Mesenchymal stem cell of Wharton's jelly (primary cell): ENCODE results near the genes MPV17L and MARF1.

DNA sequence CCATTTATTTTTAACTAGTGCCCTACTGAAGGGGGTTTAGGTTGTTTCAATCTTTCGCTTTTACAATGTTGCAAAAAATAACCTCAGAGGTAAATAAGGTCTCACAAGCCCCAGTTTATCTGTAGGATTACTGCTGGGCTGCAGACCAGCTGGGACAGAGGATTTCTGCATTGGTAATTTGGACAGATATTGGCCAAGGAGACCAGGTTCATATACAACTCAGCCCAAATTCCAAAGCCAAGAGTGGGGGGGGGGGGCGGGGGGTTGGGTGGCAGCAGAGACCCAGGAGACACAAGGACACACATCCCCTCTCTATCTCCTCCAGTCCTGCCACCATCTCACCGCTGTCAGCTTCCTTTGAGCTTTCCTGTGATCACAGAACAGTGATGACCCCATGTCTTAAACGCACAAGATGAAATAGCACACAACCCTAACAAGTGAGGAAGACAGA, 274.9 kb downstream of the PARN start:
- CAGE, long polyA plus RNA = no peak

GRCh38 chr16:14399113-14399893, 230.8 kb downstream of the PARN start:
- CAGE, long polyA plus RNA = no peak

GRCh38 chr16:14667444-14668390, 26.4 kb downstream of the PLA2G10 start:
- CAGE, long polyA plus RNA = no peak

DNA sequence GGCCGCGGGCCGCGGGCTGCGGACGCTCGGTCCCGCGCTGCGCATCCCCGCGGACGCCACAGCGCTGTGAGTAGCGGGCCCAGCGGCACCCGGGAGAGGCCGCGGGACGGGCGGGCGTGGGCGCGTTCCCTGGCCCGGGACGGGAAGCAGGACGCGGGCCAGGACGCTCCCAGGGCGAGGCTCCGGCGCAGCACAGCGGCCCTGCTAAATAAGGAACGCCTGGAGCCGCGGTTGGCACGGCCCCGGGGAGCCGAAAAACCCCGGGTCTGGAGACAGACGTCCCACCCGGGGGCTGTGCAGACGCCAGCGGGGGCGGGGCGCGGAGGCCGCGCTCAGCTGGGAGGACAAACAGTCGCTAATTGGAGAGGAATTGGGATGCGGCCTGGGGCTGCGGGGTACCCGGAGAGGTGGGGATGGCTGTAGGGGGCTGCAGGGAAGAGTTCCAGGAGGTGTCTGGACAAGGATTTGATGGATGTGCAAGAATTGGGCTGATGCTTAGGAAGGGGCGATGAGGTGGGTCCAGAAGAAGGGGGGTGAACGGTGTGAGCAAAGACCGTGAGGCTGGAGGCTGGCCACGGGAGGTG, 25.3 kb upstream of the NPIPA1 start:
- CAGE, long polyA plus RNA = no peak

DNA sequence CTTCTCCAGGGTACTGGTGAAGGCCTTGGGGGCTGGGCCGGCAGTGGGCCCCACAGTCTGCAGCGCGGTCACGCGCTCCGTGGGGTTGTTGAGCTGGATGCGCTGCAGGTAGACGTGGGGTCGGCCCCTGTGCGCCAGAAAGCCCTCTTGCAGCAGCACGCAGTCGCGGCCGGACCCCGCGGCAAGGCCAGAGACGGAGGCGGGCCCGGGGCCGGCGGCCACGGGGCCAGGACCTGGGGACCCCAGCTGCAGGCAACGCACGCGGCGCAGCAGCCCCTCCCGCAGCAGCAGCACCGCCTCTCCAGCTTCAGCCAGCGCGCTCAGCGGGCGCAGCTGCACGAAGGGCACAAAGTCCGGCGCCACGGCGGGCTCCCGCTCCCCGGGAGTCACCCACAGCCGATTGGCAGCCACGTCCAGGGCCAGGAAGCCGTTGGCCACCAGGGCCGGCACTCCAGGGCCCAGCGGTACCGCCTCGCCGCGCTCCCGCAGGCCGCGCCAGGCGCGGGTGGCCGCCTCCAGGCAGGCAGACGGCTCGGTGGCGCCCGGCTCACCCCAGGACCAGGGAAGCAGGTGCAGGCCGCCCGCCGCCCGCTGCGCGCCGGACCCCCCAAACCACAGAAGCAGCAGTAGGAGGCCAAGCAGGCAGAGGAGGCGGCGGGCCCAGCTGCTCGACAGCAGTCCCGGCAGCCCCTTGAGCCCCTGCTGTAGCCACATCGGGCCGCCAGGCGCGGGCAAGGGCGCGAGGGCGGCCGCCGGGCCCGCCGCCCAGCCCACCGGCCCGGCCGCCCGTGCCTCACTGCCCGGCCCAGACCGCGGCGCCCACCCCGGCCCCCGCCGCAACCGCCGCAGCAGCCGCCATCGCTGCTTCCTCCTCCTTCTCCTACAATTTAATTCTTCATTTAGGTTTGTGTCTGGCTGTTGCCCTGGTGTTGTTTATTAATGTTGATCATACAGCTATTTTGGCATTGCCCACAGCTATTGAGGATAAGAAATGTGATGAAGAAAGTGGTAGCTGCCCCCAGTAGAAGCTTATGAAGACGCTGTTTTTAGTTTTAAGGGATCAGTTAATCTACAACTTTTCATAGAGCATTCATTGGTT, 15.0 kb downstream of the PDXDC1 start:
- CAGE, long polyA plus RNA = no peak

GRCh38 chr16:15130212-15130527, 36.1 kb upstream of the RRN3 start:
- CAGE, long polyA plus RNA = no peak

DNA sequence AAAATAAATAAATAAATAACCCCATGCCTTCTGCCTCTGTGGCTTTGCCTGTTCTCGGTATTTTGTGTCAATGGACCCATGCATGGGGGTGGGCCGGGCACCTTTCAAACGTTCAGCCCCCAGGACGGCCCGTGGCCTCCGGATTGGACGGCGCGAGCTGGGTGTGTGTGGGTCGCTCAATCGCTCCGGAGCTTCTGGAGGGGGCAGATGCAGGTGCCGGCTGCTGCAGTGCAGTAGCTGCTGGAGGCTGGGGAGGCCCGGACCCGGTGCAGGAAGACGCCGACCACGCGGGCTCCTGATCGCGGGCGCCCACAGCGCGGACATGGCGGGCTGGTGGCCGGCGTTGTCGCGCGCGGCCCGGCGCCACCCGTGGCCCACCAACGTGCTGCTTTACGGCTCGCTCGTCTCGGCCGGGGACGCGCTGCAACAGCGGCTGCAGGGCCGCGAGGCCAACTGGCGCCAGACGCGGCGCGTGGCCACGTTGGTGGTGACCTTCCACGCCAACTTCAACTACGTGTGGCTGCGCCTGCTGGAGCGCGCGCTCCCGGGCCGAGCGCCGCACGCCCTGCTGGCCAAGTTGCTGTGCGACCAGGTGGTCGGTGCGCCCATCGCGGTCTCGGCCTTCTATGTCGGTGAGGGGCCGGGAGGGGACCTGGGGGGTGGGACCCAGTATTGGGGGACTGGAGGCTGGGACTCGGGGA, at the start of gene MPV17L:
Gene MPV17L (plus strand): TSS at position 179 of the 701 bp plus-strand sequence.
- CAGE, long polyA plus RNA = no peak

GRCh38 chr16:15573896-15574558, 68.9 kb downstream of the MARF1 start:
- CAGE, long polyA plus RNA = no peak

GRCh38 chr16:15642931-15643777, at the start of gene MARF1:
MARF1 (minus strand) TSS chr16:15643154.
- CAGE, long polyA plus RNA = no peak

DNA sequence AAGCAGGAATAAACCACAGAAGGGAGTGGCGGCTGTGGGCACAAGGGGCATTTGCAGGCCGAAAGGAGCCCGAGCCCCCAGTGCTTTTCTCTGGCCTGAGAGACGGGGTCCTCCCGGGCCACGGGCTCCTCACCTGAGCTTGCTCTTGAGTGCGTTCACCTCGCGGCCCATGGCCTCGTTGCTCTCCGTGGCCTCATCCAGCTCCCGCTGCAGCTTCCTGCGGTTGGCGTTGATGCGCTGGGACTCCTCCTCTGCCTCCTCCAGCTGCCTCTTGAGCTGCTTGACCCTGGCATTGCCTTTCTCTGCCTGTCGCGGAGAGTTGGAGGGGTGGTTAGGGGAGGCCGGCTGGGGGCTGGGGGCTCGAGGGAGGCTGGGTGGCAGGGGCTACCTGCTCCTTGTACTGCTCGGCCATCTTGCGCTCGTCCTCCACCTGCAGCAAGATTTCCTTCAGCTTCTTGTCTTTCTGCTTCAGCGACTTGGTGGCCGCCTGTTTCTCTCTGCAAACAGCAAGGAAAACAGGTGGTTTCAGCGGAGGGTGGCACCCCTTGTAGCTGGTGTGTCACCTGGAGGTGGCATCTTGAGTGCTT, 64.8 kb downstream of the NDE1 start:
- CAGE, long polyA plus RNA = no peak

DNA sequence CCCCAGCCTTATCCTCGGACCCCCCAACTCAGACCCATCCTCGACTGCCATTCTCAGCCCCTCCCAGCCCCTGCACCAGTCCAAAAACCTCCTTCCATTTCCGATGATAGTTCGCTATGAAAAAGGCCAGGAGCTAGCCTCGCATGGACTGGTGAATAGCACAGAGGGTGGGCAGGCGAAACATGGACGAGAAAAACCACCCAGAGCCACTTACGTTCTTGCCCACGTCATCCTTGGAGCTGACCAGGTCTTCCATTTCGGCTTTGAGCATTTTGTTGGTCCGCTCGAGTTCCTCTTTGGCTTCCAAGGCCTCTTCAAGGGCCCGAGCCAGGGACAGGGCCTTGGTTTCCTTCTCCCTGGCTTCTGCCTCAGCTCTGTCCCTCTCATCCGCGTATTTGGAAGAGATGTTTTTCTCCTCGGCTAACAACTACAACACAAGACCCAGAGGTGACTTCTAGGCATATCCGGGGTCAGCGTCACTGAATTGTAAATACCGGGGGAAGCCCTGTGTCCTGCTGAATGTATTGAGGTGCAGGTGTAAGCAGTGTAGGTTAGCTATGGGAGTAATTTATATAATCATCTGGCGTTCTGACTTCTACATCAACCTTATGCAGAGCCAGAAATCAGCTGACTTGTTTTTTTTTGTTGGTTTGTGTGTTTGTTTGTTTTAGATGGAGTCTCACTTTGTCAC, 71.3 kb downstream of the NDE1 start:
- CAGE, long polyA plus RNA = no peak

DNA sequence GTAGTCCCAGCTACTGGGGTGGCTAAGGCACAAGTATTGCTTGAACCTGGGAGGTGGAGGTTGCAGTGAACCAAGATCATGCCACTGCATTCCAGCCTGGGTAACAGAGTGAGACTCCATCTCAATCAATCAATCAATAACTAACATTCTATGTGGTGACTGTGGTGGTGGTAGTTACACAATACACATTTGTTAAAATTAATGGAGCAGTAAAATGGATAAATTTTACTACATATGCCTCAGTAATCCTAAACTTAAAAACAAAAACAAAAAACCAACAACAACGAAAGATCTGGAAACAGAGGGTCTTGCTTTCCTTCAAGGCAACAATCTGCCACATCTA, 78.0 kb downstream of the NDE1 start:
- CAGE, long polyA plus RNA = no peak

DNA sequence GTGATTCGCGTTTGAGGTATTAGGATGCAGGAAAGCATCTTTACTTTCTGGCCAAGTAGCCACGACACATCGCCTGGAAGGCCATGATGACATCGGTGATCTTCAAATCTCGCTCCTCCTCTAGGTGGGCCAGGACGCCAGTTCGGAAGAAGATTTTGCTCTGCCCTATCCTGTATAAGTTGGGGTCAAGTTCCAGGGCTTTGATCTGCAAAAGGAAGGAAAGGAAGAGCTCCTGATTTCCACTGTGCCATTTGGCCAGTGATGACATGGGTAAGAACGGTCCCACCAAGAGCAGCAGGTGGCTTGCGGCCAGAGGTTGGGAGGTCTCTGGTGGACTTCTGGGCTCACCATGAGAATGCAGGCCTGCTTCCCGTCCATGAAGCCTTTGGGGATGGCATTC, 97.5 kb downstream of the NDE1 start:
- CAGE, long polyA plus RNA = no peak

DNA sequence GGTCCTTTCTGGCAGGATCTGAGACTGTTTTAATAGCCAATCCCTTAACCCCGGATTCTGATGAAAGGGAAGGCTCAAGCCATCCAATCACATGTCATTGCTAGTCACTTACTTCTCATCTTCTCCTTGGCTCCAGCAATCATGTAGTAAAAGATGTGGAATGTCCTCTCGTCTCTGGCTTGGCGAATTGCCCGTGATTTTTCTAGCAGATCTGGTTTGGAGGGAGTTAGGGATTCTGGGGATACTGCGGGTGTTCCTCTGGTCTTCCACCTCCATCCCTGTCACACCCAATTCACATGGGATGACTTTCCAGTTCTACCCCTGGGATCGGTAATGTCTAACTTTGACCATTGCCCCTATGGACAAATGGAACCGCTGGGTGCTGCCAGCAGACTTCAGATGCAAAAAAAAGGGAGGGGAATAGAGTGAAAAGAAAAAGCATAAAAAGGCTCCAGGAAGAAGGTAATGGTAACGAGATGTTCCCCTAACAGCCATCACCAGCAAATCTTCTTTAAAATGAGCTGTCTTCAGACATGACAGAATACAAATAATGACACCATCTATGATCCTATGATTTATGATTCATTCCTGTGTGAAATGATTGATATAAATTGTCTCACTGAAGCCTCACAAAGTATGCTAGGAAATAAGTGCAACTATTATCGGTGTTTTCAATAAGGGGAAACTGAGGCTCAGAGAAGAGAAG, 80.7 kb downstream of the MYH11 start:
- CAGE, long polyA plus RNA = no peak

- CAGE, long polyA plus RNA = no peak
These were observed 1.1 kb downstream of the MYH11 start for GRCh38 chr16:15855710-15856186.

GRCh38 chr16:15950292-15950845, 953 bp downstream of the ABCC1 start:
- CAGE, long polyA plus RNA = no peak

GRCh38 chr16:15954730-15955133, 5.3 kb downstream of the ABCC1 start:
- CAGE, long polyA plus RNA = no peak

DNA sequence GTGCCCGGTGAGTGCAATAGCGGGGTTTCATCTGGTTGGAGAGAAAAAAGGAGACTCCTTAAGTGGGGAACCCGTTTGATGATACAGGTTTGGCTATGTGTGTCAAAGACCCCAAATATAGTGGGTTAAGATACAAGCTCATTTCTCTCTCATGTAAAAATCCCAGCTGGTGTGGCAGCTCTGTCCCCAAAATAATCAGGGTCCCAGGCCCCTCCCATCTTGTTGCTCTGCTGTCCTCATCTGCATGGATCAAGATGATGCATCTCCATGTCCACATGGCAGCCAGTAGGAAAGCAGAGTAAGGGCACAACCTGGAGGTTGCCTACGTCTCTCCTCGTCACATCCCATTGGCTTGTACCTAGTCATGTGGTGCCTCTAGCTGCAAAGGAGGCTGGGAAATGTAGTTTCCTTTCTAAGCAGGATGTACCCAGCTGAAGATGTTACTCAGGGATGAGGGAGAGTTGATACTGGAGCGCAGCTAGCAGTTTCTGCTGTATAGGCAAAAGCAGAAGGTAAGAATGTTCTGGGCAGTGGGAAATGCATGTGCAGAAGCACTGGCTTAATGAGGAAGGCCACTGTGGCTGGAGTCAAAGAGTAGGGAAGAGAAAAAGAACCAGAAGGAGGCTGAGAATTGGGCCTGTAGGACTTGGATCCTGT, 20.7 kb downstream of the ABCC1 start:
- CAGE, long polyA plus RNA = no peak

GRCh38 chr16:16016372-16016838, 67.0 kb downstream of the ABCC1 start:
- CAGE, long polyA plus RNA = no peak

- CAGE, long polyA plus RNA = no peak
These were observed 122.6 kb downstream of the ABCC6 start for GRCh38 chr16:16100719-16101125.